ENCODE measurements around a stretch of chr22.

DNA sequence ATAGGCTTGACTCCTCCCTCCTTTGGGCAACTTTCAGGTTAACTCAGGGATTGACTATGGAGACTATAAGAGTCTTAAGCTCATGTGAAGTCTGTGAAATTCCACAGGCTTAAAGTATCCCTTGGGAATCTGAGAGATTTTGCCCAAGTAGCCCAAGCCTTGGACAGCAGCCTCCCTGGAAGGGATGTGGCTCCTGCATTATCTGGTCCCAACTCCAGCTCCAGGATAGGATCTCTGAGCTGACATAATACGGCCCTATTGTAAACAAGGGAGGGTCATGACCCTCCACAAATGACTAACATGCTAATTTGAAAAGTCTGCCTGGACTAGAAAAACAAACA lies 101.4 kb upstream of the TIMP3 start:
- PRO-cap = no peak

GRCh38 chr22:32801262-32801614 lies 267 bp upstream of the TIMP3 start:
- PRO-cap = bidirectional peak, plus-strand start at chr22:32801705, minus-strand start at chr22:32801491

DNA sequence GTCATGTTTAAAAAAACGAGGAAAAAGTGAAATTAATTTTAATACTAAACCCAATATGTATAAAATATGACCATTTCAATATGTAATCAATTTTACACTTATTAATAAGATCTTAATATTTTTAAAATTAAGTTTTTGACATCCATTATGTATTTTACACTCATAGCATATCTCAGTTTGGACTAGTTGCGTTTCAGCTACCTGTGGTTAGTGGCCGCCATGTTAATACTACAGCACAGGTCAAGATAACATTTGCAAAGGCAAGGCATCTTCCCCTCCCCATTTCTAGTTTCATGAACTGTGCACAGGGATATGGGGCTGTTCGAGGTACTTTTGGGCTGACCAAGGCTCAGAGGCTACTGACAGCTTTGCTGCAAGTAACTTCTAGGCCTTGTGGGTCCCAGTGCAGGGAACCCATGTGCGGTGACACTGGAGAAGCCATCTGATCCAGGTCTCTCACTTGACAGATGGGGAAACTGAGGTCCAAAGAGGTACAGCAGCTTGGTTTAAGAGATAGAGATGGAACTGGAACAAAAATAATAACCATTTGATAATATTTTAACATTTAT lies 13.5 kb downstream of the TIMP3 start:
- PRO-cap = no peak

DNA sequence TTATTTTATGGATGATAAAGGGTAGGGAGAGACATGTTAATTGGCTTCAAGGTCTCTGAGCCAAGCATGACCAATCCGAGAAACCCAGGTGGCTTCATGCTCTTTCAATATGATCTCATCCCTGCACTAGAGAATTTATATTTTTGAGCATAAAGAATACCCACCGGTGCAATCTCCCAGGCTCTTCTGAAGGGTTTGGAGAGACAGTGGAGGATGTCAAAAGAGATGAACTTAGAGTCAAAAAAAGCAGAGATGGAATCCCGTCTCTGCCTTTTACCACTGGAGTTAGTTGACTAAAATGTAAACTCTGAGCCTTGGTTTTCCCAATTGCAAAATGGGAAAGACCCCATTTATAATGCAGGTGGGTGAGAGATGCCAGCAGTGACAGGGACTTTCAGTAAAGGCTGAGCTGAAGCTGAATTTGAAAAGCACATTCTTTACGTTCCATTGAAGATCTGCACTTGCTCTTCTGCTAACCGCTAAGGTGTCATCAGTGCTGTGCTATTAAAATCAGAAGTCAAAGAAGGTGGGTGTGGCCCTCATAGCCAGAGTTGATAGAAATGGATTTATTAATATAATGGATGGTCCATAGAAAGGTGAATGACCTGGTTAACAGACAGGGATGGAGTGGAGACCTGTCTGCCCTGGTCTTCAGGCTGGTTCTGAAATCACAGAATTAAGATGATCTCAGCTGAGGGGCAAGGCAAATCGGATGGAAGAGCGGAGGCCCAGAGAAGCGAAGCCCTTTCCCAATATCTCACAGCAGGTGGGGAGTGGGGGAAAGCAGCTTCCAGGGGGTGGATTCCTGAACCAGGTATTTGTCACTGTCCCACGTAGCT lies 19.6 kb downstream of the TIMP3 start:
- PRO-cap = no peak

- PRO-cap = no peak
Observed at GRCh38 chr22:32829950-32830149, 28.3 kb downstream of the TIMP3 start.

GRCh38 chr22:32830175-32831086 lies 28.9 kb downstream of the TIMP3 start:
- PRO-cap = no peak

DNA sequence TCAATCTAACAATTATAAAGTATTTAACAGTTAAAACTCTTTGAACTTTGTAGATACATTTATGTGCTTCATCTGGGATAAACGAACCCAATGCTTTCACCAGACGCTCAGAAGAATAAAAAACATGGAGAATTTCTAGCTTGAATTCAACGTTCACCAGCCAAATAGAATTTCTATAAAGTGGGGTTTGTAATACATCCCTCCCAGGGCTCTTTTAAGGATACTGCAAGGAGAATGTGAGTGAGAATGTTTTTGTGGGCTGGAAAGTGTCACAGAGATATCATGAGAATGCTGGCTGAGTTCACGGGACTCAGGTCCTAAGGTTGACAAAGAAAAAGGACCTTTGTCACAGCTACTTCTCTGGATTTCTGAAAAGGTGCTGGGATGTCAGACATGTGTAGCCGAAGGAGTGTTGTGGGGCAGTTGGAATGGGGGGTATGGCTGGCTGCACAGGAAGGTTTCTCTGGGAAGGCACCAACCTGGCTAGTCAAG lies 54.4 kb downstream of the TIMP3 start:
- PRO-cap = no peak

- PRO-cap = no peak
Observed at GRCh38 chr22:33614264-33614706, 306.0 kb downstream of the LARGE1 start.

GRCh38 chr22:33793492-33793868 lies 126.8 kb downstream of the LARGE1 start:
- PRO-cap = no peak

DNA sequence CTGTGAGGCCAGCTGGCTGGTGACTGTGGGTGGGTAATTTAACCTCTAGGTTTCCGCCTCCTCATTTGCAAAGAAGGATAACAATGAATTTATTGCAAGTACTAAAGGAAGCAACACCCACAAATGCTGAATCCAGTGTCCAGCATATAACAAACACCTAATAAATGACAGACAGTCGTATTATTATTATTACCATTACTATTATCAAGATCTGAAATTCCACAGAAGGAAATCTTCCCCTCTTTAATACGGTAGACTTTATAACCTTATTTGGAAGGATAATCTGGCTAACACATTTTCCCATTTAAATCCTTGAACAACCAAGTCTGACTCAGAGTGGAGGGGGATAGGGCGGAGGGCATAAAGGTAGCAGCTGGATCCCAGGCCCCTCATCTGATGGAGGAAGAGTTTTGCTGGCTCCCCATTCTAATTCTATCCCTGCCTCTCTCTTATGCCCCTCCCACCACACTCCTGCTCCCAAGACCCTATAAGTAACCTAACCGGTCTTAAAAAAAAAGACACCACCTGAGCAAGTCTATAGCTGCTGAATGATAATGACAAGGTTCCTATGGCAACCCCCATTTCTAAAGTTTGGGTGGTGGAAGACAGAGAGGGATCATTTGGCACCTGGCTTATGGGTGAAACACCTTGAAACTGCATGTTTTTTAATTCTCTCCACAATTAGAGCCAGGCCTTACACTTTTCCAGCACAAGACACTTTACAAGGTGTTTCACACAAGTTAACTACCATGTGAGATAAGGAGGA lies 69.7 kb downstream of the LARGE1 start:
- PRO-cap = no peak

DNA sequence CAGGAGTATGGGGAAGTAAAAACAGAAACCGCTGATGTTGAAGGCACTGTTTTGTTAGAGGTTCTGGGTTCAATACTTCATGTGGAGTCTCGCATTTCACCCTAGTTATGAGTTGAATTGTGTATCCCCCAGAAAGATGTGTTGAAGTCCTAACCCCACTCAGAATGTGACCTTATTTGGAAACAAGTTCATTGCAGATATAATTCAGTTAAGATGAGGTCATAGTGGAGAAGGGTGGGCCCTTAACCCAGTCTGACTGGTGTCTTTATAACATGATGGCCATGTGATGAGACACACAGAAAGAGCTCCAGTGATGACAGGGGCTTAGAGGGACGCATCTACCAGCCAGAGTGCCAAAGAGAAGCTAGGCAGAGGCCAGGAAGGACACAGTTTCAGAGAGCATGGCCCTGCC lies 50.4 kb downstream of the LARGE1 start:
- PRO-cap = no peak

GRCh38 chr22:33948088-33948640 lies 27.9 kb upstream of the LARGE1 start:
- PRO-cap = no peak

DNA sequence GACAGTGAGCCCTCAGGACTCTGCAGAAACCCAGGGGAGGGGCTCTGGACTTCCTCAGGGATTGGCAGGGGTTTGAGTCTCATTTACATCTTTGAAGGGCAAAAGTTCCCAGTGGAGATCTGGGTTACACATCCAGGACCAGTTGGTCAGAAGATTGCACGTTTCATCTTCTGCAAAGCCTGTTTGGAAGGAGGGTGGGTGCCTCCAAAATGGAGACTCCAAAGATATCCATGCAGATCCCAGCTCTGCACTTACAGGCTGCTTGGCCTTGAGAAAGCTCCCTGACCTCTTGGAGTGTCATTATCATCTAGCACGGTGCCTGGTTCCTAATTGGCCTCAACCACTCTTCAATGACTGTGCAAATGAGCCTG lies 134.0 kb upstream of the ISX start:
- PRO-cap = no peak

DNA sequence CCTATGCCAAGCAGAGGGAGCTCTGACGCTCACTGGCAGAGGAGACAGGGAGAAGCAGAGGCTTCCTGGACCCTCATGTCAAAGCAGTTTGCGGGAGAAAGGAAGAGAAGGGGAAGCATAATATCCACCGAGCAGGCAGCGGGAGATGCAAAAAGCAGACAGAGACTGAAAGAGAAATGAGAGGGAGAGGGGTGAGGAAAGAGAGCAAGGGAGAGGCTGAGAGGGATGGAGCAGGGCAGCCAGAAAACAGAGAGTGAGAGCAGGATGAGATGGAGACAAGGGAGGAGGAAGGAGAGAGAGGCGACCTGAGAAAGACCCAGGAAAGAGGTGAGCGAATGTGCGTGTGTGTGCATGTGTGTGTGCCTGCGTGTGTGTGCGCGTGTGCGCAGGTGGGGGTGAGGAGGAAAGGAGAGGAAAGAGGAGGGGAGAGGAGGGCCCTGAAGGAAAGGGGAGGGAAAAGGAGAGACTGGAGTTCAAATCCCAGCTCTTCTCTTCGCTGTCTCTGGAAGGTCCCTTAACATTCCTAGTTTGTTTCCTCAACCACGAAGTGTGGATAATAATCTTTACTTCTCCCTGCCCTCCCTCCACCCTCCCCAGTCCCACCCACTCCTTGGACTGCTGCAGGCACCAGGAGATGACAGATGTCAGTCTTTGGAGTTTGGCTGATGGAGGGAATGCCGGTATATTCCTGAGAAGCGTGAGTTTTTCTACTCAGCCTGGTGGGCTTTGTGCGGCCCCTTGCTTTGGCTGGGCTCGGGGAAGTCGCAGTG lies 67.9 kb downstream of the ISX start:
- PRO-cap = no peak

DNA sequence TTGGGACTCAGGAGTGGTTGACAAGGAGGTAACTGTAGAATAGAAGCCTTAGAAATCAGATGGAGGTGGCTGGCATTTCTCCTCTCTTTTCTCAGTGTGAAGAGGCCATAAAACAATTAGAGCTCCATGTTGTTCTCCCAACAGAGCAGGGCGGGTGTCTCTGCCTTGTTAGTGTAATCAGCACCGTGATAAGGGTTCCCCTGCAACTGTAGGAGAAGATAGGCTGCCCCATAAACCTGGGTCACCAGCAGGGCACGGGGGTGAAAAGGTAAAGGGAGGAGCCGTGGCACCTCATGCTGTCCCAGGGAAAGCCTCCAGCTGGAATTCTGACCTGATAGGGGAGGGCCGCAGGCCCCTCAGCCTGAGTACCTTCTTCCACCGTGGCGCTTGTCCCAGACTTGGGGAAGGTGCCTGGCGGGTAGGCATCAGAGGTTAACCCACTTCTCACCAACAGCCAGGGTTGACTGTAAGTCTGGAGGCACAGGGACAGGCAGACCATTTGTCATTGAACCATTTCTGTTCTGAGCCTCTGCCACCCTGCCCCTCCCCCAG lies 68.7 kb downstream of the ISX start:
- PRO-cap = no peak

GRCh38 chr22:35258185-35259003 lies 1.1 kb downstream of the HMGXB4 start:
- PRO-cap = bidirectional peak, plus-strand start at chr22:35258550, minus-strand start at chr22:35258317

- PRO-cap = no peak
Observed at GRCh38 chr22:35298790-35299066, 966 bp upstream of the TOM1 start.

DNA sequence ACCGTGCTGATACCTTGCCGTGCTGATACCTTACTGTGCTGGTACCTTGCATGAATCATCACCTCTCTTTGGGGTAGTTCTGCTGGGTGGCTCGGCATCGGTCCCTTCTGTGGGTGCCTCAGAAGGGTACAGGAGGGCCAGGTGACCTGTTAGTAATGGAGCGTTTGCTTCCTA lies 17.0 kb downstream of the TOM1 start:
- PRO-cap = no peak

GRCh38 chr22:35488561-35489002 lies 52.0 kb upstream of the RASD2 start:
- PRO-cap = no peak

GRCh38 chr22:35539768-35540562 lies 666 bp upstream of the RASD2 start:
- PRO-cap = bidirectional peak, plus-strand start at chr22:35540521, minus-strand start at chr22:35540392